Epidermal melanocyte (primary cell): ENCODE measurements around a stretch of chr6.

GRCh38 chr6:158231961-158232674, 64.0 kb downstream of the GTF2H5 start:
- RRBS, result 3% methylated on average over 35 of the region's 110 CpGs

- RRBS, result no CpG with 5 or more reads among the region's 8 CpGs
Observed at GRCh38 chr6:158284158-158284825, 28.0 kb upstream of the TULP4 start.

- RRBS, result 98% methylated on average over 5 of the region's 10 CpGs
Observed at GRCh38 chr6:158479726-158479972, 80.2 kb upstream of the TMEM181 start.

GRCh38 chr6:158543479-158544051, 16.3 kb upstream of the TMEM181 start:
- RRBS, result no CpG with 5 or more reads among the region's 12 CpGs

- RRBS, result 3% methylated on average over 36 of the region's 86 CpGs
Observed at GRCh38 chr6:158560248-158561323, 695 bp downstream of the TMEM181 start.

GRCh38 chr6:158654350-158655066, 4.7 kb downstream of the SYTL3 start:
- RRBS, result no CpG with 5 or more reads among the region's 11 CpGs

DNA sequence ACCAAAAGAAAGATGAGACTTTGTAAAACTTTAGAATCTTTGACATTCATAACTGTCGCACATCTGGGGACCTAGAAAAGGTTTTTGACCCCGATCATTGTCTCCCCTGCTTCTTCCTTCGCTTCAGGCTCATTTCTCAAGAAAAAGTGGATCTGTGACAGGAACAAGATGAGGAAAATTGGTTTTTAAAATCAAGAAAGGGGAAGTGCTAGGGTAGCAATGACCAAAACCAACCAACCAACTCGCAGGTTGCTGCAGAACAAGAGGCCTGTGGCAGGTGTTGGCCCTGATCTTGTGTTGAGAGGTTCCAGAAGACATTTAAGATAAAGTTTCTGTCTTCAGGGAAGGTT, 17.7 kb downstream of the SYTL3 start:
- RRBS, result no CpG with 5 or more reads among the region's 4 CpGs

DNA sequence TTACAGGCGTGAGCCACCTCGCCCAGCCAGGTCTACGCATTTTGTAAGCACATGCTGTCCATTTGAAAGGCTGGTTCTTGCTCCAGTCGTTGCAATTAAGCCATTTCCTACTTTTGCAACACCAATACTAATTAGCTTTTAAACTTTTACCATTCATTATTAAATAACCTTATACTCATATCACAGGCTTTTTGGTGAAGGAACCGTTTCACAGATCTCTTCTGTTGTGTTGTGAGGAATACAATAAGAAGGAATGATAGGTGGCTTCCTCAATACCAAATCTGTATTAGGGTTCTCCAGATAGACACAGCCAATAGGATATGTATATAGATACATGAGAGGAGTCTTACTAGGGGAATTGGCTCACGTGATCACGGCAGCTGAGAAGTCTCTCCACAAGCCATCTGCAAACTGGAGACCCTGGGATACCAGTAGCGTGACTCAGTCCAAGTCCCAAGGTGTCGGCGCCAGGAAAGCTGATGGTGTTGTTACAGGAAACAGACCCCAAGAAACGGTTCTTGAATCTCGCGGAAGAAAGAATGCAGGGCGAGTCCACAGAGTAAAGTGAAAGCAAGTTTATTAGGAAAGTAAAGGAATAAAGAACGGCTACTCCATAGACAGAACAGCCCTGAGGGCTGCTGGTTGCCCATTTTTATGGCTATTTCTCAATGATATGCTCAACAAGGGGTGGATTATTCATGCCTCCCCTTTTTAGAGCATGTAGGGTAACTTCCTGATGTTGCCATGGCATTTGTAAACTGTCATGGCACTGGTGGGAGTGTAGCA, 61.4 kb downstream of the SYTL3 start:
- RRBS, result no CpG with 5 or more reads among the region's 15 CpGs

DNA sequence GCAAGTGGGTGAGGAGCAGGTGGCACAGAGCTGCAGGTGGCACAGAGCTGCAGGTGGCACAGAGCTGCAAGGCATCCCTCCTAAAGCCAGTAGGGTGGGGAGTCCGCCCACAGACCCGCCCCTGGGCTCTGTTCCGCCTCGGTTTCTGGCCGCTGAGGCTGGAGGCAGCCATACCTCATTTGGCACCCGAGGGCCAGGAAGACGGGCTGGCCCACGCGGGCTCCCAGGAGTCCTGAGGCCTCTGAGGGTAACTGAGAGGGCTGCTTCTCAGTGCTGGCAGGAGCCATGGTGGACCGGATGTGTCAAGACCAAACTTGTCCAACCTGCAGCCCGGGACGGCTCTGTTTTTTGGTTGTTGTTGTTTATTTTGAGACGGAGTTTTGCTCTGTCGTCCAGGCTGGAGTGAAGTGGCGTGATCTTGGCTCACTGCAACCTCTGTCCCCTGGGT, 60.0 kb downstream of the EZR start:
- RRBS, result no CpG with 5 or more reads among the region's 15 CpGs

GRCh38 chr6:158772539-158773634, 46.3 kb downstream of the EZR start:
- RRBS, result no CpG with 5 or more reads among the region's 13 CpGs

GRCh38 chr6:158780679-158781041, 38.5 kb downstream of the EZR start:
- RRBS, result no CpG with 5 or more reads among the region's 2 CpGs

GRCh38 chr6:158907783-158908444, 88.7 kb upstream of the EZR start:
- RRBS, result no CpG with 5 or more reads among the region's 14 CpGs

DNA sequence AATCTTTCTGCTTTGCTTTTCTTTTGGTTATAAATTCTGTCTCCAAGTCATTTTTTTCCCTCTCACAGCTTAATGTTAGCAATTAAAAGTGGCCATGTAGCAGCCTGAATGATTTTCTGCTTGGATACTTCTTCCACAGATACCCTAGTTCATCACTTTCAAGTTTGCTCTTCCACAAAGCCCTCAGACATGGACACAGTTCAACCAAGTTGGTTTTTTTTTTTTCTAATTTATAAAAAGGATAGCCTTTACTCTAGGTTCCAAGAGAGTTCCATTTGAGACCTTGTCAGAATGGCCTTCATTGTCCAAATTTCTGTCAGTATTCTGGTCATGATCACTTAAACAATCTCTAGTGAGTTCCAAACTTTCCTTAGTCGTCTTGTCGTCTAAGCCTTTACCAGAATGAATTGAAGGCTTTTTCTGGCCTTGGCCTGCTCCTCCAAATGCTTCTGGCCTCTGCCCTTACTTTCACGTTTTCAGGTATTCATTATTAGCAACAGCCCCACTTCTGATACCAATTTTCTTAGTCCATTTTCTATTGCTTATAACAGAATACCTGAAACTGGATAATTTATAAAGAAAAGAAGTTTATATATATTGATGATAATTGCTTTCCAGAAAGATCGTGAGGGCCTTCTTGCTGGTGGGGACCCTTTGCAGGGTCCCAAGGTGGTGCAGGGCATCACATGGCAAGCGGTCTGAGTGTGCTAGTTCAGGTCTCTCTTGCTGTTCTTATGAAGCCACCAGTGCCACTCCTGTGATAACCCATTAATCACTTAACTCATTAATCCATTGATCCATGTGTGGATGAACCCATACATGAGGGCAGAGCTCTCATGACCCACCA, 39.8 kb downstream of the RSPH3 start:
- RRBS, result no CpG with 5 or more reads among the region's 5 CpGs

DNA sequence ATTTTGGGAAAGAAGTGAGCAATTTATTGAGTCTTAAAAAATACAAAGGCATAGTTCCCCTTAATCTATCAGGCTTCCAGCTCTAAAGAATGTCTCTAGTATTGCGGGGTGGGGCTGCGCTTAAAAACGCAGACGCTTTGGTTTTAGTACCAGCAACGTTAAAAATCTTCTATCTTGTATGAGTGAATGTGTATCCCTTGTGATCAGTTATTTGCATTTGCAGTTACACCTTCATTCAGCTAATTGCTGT, 302 bp upstream of the RSPH3 start:
- RRBS, result no CpG with 5 or more reads among the region's 5 CpGs

GRCh38 chr6:159002078-159002974, 2.3 kb upstream of the RSPH3 start:
- RRBS, result no CpG with 5 or more reads among the region's 10 CpGs

DNA sequence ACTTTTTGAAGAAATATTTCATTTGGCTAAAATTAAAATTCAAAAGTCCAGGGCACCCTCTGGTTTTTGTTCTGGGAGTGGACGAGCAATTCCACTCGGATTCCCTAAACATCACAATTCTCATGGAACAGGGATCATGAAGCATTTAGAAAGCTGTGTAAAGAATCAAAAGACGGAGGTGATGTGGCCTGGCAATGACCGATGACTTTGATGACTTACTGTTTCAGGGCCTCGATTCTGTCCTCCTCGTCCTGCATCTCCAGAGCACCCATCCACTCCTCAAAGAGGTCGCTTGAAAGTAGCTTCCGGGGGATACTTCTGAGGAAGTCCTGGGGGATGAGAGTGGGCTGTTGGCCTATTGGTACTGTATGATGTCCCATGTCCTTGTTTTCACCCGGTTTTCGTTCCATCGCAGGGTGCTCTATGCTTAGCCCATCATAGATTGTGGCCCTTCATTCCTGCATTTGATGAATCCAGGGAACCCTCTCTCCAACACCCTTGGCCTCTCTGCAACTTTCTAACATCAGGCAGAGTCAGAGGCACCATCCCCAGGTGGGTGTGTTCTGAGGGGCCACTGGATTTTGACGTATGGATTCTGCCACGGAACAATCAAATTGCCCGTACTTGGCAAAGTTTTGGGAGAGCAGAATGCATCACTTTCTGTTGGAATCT, 4.2 kb downstream of the TAGAP start:
- RRBS, result 93% methylated on average over 2 of the region's 14 CpGs

GRCh38 chr6:159107249-159108172, 61.7 kb upstream of the FNDC1 start:
- RRBS, result 98% methylated on average over 3 of the region's 18 CpGs

- RRBS, result no CpG with 5 or more reads among the region's 3 CpGs
Observed at GRCh38 chr6:159723416-159723885, 3.9 kb upstream of the WTAP start.

- RRBS, result no CpG with 5 or more reads among the region's 1 CpG
Observed at GRCh38 chr6:159939625-159939824, 29.4 kb upstream of the IGF2R start.

- RRBS, result no CpG with 5 or more reads among the region's 9 CpGs
Observed at GRCh38 chr6:159942770-159943775, 25.8 kb upstream of the IGF2R start.